ENCODE measurements around a stretch of chr2.

DNA sequence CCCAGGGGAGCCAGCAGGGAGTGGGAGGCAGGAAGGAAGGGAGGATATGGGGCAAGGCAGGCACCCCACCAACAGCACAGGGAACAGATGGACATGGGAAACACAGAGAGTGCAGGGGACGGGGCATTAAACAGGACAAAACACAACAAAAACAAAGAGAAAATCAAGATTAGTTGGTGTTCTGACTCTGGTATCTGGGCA is 161.6 kb downstream of the TNS1 start:
- PRO-cap, 2 experiments: no peak in any of the 2 experiments

DNA sequence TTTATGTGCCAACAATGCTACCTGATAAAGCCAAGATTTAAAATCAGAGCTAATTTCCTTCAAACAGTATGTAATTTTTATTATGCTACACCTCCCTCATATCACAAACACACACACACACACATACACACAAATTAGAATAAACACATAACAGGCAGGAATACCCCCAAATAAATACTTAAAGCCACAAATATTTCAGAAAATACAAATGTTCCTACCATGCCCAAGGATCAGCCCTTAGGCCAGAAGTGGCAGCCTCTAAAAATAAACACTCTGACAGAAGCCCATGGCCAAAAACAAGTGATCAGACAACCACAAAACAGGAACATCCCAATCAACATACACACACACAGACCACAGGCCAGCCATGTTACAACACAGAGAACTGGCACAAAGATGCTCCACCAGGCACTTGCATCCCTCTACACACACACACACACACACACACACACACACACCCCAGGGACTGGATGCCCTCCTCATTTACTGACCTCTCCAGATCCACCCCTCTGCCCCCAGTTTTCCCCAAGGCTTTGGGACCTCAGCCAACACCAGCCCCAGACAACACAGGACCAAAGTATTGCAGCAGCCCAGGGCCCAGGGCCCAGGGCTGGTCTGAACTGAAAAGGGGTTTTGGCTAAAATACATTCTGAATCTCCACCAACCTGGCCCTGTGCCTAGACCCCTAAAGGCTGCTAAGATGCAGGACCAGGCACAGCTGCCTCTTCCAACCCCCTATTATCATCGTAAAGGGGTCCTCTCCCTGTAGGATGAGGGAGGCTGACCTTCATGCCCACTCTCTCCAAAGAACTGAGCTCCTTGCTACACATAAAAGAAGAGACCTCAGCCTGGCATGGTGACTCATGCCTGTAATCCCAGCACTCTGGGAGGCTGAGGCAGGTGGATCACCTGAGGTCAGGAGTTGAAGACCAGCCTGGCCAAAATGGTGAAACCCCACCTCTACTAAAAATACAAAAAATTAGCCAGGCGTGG is 151.5 kb downstream of the TNS1 start:
- PRO-cap, 2 experiments: peak in 2 of 2 experiments; most common minus-strand start position 302 of the sequence (in 2)

DNA sequence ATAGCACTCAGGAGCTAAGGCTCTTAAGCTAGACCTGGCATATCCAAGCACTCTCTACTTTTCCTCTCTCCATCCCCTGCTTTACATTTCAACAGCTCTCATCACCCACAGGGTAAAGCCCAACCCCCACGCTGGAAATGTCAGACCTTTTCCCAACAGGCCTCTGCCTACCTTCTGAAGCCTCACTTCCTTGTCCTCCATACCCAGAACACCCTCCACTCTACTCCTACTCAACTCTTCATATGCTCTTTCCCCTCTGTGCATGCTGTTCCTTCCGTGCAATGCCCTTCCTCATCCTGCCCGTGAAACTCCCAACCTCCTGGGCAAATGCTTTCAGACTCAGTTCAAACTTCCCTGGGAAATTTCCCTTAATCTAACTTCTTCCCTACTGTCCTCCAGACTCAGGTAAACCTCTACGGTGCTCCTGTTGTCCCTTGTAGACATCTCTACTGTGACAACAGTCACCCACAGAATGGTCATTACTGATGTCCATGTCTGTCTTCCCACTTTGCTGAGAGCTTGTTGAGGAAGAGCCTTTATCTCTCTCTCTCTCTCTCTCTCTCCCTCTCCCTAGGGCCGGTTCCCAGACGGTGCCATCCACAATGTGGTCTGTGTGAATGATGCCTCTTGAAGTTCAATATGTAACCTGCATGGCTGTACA is 147.6 kb downstream of the TNS1 start:
- PRO-cap, 2 experiments: no peak in any of the 2 experiments

DNA sequence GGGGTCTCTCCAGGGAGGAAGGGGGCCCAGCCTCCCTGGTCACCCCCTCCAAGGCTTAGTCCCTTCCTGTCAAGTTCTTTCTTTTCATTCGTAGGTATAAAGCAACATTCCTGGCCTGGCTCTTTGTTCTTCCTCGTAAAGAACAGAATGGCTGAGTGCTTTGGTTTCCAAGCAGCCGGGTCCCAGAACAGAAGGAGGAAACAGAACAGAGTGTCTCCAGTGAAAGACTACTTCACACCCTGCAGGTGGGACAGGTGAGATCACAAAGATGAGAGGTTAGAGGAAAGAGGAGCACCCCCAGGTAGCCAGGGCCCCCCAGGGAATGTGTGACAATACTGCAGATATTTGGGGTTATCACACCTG is 139.8 kb downstream of the TNS1 start:
- PRO-cap, 2 experiments: no peak in any of the 2 experiments

DNA sequence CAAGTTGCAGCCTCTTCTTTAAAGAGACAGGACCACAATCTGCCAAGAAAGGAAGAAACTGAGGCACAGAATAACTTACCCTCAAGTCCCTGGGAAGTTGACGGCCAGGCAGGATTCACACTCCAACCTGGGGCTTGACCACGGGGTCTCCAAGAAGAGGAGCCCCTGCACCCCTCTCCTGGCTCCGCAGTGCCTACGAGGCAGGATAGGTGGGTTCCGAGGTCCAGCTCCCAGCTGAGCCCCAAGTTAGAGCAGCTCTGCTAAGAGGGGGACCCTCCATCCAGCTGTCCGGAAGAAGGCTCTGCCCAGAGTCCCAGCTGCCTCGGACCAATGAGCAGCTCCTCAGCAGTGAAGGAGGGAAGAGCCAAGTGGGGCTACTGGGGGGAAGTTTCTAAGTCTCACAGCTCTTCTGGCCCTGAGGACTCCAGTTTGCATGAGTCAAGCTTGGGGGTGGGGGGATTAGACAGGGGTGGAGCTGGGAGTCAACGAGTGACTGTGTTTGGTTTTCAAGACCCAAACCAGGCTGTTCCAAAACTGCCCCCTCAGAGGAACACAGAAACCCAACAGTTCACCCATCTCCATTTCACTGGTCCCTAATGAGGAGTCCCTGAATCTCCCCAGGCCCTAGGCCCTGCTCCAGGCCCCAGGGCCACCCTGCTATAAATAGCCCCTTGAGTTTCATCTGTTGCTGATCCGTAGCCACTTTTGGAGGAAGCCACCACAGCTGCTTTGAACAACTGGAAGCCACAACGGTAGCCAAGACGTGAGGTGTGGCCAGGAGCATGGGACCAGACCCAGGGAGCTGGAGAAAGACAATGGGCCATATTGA is 101.0 kb downstream of the TNS1 start:
- PRO-cap, 2 experiments: peak in 2 of 2 experiments; most common plus-strand start position 545 of the sequence (in 2); most common minus-strand start position 240 of the sequence (in 1)

DNA sequence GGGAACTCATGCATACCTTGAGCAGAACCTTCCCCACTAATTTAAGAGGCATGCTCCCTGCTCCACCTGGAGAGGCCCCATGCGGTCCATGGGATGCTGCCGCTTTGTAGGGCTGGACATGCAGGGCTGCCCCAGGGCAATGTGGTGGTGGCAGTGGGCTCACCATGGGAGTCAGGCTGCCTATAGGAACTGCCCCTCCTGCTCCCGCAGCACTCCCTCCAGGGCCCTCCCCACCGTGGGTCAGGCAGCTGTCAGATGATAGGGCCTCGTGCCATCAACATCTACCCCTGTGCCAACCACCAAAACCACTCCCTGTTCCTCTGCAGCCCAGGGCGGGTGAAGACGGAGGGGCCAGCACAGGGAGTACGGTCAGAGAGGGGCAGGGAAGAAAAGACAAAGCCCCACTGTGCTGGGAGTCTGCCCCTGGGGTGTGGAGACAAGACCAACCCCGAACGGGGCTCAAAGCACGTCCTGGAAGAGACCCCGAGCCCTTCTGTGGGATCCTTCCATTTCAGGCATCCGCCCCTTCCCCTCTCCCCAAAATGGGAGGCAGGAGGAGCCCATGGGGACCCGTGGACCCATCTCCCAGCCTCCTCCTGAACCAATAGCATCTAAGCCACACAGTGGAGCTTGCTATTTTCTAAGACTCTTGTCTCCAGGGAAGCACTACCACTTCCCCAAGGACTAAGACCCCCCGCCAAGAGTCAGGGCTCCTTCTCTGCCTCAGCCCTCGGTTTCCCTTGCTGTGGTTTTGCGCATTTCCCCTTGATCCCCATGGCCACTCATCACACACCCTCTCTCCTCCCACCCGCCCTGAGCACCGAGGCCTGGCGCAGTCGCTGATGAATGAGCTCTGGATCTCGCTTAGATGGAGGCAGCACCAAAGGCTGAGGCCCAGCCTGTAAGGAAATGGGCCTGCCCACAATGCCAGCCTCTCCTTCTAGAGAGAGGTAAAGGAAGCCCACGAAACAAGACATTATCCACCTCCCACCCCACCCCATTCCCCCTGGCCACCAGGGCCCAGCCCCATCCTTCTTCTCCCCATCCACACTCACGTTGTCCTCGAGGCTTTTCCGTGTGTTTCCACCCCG is 97.2 kb downstream of the TNS1 start:
- PRO-cap, 2 experiments: peak in 2 of 2 experiments; most common plus-strand start position 330 of the sequence (in 2); most common minus-strand start position 257 of the sequence (in 1)

GRCh38 chr2:217975120-217975546 is 27.7 kb downstream of the TNS1 start:
- PRO-cap, 2 experiments: no peak in any of the 2 experiments

DNA sequence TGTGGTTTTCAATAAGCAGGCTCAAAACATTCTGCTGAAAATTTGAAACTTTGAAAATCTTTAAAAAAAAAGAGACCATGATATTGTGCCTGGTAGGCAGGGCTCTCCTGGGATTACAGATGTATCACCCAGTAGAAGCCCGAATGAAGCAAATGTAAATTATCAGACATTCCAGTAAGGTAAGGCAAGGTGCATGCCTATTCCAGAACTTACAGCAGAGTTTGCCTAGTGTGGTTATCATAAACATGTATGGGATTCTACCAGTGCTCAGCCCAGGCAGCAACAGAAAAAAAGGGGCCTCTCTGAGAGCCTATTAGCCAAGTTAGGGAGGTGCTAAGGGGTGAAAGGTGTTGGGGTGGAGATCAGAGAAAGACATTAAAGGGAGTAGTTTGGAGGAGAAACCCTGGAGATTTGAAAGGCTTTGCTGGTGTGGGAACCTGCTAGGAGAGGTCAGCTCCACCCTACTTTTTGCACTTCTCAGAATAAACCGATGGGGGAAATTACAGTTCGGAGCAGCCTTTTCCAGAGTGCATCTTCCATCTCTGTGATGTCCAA is 2.9 kb downstream of the ARPC2 start:
- PRO-cap, 2 experiments: no peak in any of the 2 experiments

GRCh38 chr2:218229083-218229730 is 12.2 kb downstream of the ARPC2 start:
- PRO-cap, 2 experiments: no peak in any of the 2 experiments

- PRO-cap, 2 experiments: peak in 2 of 2 experiments; most common plus-strand start chr2:218238165 (in 1)
Measured at GRCh38 chr2:218237950-218238436, 21.0 kb downstream of the ARPC2 start.

DNA sequence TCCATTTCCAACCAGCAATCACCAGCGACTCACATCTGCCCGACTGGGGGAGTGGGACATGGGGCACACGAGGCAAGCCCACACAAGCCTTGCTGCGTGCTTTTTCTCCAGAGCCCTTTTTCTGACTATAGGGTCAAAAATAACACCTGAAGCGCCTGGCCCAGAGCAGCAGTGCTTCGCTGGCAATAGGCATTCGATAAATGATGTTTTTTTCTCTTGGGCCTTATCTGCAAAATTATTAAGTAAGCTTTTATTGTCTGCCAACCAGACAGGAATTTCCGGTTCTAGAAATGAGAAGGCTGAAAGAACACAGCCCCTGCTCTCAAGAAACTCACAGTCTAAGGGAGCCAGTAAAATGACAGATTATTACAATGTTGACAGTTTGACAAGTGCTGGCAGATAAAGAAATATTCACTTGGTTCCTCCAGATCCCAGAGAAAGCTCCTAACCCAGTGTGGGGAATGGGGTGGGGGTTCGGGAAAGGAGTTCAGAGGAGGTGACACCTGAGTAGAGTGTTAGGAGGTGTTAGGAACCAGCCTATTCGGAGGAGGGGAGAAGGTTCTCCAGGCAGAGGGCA is 2.8 kb upstream of the TMBIM1 start:
- PRO-cap, 2 experiments: no peak in any of the 2 experiments

DNA sequence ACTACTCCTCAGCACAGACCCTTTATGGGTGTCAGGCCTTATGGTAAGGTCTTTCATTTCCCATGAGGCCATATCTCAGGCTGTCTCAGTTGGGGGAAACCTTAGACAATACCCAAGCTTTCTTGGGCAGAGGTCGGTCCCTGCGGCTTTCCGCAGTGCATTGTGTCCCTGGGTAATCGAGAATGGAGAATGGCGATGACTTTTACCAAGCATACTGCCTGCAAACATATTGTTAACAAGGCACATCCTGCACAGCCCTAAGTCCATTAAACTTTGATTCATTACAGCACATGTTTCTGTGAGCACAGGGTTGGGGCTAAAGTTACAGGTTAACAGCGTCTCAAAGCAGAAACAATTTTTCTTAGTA is 19.5 kb upstream of the TMBIM1 start:
- PRO-cap, 2 experiments: no peak in any of the 2 experiments

- PRO-cap, 2 experiments: peak in 1 of 2 experiments; most common plus-strand start chr2:218369749 (in 1); most common minus-strand start chr2:218369800 (in 1)
Measured at GRCh38 chr2:218369238-218369864, 12.7 kb downstream of the CATIP start.

GRCh38 chr2:218383852-218384584 is 1.9 kb downstream of the SLC11A1 start:
- PRO-cap, 2 experiments: peak in 1 of 2 experiments; most common plus-strand start chr2:218384376 (in 1); most common minus-strand start chr2:218384118 (in 1)

- PRO-cap, 2 experiments: no peak in any of the 2 experiments
Measured at GRCh38 chr2:218405037-218405743, 5.5 kb downstream of the CTDSP1 start.

GRCh38 chr2:218744927-218745586 is 34.4 kb downstream of the TTLL4 start:
- PRO-cap, 2 experiments: peak in 2 of 2 experiments; most common plus-strand start chr2:218745294 (in 1); most common minus-strand start chr2:218745334 (in 2)

DNA sequence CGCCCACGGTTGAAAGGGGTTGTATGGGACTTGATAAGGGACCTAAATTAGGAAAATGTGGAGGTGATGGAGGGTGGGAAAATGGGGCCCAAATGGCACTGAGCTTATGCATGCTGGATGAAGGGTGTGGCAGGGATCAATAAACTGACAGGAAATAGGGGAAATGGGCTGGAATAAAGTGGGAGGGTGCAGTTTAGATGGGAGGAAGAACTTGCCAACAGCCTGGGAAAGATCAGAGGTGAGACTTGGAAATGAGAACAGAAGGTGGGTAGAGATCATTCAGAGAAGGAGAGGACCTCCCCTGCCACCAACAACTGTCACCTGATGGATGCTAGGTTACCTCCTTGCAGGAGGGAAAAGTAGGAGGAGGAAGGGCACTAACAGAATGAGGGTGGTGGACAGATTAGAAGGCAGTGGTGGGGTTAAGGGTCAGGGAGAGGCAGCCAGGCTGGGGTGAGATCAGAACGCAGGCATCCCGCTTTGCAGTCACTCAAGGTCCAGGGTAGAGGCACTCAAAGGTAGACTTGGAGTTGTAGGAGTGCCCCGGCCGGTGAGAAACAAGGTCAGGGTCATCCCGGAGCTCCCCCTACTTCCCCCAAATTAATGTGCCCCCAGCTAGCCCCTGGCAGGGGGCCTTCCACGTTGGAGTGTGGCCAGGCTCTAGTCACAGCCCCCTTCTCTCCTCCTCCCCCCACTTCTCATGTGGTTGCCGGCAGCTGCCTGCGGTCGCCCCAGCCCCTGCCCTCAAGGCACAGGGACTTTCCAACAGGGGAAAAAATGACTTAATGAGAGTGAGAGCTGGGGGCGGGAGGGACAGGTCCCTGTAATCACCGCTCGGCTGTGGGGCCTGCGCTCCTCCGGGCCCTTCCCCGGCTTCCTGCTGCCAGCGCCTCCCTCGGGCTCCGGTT is 15.5 kb downstream of the WNT10A start:
- PRO-cap, 2 experiments: no peak in any of the 2 experiments

DNA sequence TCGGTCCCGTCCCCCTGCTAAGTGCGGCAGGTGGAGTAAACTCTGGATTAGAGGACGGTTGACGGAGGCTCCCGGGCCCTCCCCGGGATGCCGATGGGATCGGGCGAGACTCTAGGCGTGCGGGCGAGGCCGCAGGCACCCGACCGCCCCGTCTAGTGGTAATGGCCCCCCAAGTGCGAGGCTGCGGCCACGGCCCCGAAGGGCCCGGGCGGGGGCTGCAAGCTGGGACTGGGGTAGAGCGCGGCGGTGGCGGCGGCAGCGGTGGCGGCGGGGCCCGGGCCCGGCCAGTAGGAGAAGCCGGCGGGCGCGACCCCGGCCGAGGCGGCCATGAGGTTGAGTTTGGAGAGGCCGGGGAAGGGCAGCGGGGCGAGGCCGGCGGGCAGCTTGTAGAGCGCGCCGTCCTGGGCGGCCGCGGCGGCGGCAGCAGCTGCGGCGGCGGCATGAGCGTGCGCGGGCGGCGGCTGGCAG is 3.4 kb downstream of the FEV start:
- PRO-cap, 2 experiments: no peak in any of the 2 experiments

GRCh38 chr2:218996918-218997275 is 3.7 kb upstream of the CRYBA2 start:
- PRO-cap, 2 experiments: no peak in any of the 2 experiments

- PRO-cap, 2 experiments: no peak in any of the 2 experiments
Measured at GRCh38 chr2:219002384-219003581, 9.6 kb upstream of the CRYBA2 start.